Penis (tissue), 1 donor: ENCODE measurements around a stretch of chr16.

- PRO-cap = no peak
Measured at GRCh38 chr16:8894333-8895398, 12.5 kb downstream of the LITAFD start.

GRCh38 chr16:8896797-8897284, 14.7 kb downstream of the LITAFD start:
- PRO-cap = no peak

DNA sequence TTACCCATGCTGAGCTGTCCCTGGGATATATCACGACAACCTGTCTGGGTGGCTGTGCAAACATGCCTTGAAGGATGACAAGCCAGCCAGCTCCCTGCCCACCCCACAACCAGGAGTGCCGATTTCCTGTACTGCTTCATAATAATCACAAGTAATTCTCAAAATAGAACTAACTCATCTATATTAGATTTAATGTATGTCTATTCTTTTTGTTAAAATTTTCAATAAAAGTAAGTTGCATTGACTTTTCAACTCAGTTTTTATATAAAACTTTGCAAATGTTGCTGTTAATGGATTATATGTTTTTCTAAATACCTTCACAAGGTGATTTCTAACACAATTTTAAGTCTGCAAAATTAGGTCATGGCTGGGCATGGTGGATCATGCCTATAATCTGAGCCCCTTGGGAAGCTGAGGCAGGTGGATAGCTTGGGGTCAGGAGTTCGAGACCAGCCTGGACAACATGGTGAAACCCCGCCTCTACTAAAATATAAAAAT, 36.1 kb downstream of the LITAFD start:
- PRO-cap = no peak

GRCh38 chr16:8919001-8919403, 36.9 kb downstream of the LITAFD start:
- PRO-cap = no peak

- PRO-cap = no peak
Measured at GRCh38 chr16:8991809-8992253, 28.1 kb upstream of the USP7 start.

DNA sequence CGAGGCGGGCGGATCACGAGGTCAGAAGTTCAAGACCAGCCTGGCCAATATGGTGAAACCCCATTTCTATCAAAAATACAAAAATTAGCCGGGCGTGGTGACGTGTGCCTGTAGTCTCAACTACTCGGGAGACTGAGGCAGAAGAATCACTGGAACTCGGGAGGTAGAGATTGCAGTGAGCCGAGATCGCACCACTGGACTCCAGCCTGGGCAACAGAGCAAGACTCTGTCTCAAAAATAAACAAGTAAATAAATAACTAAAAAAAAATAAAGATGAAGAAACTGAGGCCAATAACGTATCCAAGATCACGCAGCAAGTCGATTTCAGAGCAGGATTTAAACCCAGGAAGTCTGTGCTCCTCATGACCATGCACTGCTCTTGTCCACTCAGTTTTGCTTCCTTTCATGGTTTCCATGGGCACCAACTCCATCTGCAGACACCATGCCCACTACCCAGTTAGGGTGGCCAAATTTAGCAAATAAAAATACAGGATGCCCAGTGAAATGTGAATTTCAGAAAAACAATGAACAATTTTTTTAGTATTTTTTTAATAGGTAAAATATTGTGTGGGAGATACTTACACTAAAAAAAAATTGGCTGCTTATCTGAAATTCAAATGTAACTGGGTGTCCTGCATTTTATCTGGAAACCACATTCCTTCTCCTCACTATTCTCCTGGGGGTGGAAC, 40.1 kb upstream of the HAPSTR1 start:
- PRO-cap = no peak

GRCh38 chr16:9077233-9077909, 14.1 kb upstream of the HAPSTR1 start:
- PRO-cap = no peak

DNA sequence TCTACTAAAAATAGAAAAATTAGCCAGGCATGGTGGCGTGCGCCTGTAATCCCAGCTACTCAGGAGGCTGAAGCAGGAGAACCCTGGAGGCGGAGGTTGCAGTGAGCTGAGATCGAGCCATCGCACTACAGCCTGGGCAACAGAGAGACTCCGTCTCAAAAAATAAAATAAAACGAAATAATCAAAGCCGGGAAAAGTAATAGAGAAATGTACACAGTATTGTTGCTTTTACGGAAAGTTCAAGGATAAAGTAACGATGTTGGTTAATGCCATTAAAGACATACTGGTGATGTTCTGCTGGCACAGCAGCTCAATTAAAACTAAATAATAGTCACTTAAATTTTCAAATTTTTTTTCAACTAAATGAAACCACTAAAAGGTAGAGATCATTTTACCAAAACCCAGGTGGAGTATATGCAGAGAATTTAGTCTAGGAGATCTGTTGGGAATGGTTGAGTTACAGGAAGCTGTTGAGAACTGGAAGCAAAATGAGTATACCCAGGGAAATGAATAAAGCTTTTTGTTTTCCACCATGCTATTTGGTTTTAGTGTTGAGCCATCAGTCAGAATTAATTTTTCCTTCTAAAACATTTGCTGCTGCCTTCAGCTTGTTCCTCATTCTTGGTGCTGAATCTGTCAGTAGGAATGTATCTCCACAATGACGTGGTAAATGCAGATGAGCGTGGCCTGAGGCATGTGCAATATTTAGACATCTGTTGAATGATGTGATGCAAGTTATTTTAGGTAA, 10.7 kb downstream of the HAPSTR1 start:
- PRO-cap = no peak

- PRO-cap = no peak
Measured at GRCh38 chr16:9108184-9109171, 17.0 kb downstream of the HAPSTR1 start.

DNA sequence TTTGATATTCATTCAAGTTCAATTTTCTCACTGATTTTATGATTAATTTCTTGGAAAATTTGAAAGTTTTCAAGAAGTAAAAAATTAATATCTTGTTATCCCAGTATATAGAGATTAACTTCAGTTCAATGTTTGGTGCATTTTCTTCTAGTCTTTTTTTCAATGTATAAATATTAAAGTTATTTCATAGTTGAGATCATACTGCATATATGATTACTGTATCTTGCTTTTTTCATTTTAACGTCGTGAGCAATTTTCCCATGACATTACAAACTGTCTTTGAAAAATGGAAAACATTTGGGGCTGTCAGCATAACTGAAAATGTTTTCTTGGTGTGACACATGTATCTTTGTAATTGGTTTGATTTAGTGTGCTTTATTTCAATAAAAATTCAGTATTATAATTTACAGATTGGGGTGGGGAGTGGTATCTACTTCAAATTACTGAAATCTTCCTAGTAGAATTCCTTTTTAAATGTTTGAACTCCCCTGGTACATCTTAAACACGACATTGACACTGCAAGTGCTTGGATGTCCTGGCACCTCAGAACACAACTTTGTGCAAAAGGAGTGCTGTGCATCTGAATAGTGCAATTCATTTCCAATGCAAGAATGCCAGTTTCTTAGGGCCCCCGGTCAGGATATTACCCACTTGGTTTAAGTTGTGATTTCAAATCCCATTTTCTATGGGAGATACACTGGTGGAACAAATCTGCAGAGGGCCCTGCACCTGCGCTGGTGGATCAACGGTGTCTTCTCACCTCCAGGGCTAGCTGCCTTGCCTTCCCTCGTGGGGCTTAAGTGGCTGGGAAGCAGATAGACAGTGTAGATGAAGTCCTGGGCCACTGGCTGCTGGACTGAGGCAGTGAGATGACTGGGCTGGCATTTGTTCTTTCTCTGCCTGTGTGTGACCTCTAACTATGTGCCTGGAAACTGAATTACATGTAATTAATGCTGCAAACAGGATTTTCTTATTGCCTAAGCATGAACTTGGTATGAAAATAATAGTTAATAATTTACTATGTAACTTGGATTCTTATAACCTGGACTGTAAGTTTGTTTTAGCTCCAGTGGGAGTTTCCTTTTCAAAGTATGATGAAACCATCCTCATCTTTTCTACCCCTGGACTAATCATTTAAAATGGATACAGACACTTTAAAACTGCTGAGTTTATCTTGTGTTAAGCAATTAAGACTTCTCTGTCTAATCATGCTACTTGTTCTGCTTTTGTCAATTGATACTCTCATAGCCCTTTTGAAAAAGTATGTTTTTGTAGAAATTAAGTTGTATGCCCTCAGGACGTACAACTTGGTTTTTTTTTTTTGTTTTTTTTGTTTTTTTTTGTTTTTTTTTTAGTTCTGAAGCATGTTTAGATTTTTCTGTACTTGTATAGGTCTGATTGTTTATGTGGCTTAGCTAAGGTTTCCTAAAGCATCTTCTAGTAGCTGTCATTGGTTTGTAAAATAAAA, 20.8 kb downstream of the HAPSTR1 start:
- PRO-cap = no peak

GRCh38 chr16:9123302-9124485, 32.2 kb downstream of the HAPSTR1 start:
- PRO-cap = no peak

DNA sequence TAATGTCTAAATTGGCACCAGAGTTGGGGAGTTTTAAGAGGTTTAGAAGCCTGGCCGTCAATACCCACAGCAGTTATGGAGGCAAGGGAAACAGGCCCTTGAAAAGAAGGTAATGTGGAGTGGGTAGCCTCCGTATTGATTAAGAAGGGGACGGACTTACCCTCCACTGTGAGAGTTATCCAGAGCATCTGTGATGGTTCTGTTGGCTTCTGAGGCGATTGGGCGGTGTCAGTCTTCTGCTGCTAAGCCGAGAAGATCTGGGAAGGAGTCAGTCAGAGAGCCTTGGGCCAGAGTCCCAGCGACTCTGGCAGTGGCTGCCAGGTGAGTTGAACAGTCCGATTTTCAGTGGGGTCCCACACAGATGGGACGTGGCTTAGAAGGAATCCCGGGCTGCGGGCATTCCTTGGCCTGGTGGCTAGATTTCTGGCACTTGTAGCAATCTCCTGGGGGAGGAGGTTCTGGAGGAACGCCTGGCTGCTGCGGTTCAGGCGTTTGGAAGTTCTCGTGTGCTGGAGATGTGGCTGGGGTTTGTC, 508.0 kb downstream of the GRIN2A start:
- PRO-cap = no peak

DNA sequence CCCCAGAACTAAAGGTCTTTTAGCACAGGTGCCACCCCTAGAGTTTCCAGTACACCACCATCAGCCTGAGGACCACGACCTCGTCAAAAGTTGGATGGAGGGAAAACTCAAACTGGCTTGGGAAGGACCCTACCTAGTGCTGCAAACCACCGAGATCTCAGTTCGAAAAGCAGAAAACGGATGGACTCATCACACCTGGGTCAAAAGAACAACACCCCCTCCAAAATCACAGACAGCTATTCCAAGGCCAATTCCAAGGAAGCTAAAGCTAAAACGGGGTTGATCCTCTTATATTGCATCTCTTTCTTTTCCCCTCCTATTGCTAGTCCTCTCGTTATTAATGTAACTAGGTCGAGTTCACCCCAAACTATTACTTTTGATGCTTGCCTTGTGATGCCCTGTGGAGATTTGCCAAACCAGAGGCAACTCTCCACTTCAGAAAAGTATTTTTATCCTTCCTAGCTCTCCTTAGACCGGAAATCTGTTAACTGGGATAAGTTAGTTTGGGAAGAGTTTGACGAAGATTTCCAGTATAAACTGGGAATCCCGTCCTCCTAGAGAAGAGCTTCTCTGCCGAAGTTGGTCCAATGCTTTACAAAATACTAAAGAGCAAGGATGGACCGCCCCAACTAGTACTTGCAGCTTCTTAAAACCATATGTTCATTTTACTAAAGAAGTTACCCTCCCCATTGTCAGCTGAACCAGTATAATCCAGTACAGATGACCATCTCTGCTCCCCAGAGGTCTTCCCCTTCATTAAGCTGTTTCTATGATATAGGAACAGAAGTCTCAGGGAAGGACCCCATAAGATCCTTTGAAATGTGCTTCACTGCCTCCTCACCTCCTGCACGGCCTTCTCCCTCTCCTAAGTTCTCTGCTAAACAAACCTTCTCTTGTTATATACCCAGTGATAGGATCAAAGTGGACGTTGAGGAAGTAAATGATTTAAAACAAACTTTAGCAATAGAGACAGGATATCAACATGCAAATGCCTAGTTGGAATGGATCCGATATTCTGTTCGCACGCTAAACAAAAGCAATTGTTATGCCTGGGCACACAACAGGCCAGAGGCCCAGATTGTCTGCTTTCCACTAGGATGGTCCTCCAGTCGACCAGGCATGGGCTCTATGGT, 87.9 kb downstream of the EMP2 start:
- PRO-cap = no peak

DNA sequence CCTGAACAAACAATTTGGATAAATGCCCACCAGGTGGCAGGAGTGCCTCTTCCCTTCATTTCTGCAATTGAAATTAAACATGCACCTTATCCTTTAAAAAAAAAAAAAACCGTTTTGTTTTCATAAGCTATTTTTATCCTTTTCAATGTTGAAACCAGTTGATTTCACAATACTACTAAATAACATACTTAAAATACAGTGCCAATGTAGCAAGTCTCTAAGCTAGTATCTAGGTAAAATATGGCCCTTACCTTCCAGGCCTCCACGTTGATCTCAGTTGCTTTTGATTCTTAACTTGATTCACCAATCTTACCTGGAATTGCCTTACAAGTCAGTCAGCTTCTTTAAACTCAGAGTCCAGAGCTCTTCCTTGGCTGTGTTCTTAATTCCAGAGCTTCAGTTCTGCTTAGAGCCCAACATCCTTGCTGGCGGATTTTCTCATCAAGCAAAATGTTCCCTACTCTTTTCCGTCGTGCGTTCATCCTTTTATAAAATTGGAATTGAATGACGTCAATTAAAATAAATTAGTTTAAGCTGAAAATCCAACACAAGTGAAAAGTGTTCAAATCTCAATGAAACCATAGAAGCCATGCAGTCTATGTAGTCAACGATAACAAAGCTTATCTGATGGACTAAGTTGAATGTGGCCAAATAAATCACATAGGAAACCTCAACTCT, 65.5 kb downstream of the EMP2 start:
- PRO-cap = no peak

DNA sequence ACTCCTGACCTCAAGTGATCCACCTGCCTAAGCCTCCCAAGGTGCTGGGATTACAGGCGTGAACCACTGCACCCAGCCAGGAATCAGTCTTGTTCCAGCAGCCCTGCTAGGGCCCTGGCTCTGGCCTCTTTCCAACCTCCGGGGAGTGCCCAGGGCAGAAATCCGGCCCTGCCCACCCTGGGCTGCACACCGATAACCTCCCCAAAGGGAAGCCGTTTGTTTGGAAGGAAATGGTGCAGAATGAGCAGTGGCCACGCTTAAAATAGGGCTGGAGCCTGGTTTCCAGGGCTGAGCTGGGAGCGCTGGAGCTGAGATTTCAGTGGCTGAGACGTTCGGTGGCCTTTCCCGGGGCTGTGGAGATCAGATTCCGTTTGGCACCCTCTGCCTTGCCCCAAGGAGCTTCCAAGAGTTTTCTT, 17.8 kb upstream of the EMP2 start:
- PRO-cap = no peak

DNA sequence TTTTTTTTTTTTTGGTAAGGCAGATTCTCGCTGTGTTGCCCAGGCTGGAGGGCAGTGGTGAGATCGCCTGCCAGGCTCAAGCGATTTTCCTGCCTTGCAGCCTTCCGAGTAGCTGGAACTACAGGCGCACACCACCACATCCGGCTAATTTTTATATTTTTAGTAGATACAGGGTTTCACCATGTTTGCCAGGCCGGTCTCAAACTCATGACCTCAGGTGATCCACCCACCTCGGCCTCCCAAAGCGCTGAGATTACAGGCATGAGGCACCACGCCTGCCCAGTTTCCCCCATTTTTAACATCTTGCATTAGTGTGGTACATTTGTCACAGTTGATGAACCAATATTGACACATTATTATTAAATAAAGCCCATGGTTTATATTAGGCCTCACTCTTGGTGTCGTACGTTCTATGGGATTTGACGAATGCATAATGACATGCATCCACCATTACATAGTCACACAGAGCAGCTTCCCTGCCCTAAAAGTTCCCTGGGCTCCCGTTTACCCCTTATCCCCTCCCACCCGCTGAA, 6.2 kb upstream of the NUBP1 start:
- PRO-cap = no peak

DNA sequence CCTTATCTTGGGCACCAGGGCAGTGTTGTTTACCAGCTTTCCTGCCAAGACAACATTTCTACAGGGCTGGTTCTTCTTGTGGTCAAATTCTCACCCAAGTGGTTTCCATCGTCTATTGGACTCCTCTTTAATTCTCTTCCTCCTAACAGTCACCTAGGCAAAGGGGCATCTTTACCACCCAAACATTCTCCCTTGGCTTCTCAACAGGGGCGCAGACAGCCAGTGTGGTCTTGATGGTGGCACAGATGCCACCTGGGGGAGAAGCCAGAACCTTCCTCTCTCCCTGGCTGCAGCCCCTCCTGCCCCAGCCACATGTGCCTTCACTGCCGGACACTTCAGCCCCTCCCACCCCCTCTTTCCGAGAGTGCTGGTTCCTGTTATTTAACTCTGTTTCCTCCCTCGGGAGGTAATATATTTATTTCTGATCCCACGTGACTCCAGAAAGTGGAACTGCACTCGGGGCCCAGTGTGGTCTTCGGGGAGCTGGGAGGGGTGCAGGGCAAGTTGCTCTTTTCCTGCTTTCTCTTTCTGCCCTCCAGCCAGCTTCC, 8.5 kb upstream of the CIITA start:
- PRO-cap = no peak

GRCh38 chr16:10938104-10938805, 4.0 kb downstream of the DEXI start:
- PRO-cap = no peak

GRCh38 chr16:10943458-10943841, 914 bp upstream of the CLEC16A start:
- PRO-cap = no peak

- PRO-cap = no peak
Measured at GRCh38 chr16:11179940-11180902, 75.8 kb downstream of the SOCS1 start.